Cerebral cortex (tissue), 2 donors: ENCODE results near the genes TM4SF4 and P2RY13.

DNA sequence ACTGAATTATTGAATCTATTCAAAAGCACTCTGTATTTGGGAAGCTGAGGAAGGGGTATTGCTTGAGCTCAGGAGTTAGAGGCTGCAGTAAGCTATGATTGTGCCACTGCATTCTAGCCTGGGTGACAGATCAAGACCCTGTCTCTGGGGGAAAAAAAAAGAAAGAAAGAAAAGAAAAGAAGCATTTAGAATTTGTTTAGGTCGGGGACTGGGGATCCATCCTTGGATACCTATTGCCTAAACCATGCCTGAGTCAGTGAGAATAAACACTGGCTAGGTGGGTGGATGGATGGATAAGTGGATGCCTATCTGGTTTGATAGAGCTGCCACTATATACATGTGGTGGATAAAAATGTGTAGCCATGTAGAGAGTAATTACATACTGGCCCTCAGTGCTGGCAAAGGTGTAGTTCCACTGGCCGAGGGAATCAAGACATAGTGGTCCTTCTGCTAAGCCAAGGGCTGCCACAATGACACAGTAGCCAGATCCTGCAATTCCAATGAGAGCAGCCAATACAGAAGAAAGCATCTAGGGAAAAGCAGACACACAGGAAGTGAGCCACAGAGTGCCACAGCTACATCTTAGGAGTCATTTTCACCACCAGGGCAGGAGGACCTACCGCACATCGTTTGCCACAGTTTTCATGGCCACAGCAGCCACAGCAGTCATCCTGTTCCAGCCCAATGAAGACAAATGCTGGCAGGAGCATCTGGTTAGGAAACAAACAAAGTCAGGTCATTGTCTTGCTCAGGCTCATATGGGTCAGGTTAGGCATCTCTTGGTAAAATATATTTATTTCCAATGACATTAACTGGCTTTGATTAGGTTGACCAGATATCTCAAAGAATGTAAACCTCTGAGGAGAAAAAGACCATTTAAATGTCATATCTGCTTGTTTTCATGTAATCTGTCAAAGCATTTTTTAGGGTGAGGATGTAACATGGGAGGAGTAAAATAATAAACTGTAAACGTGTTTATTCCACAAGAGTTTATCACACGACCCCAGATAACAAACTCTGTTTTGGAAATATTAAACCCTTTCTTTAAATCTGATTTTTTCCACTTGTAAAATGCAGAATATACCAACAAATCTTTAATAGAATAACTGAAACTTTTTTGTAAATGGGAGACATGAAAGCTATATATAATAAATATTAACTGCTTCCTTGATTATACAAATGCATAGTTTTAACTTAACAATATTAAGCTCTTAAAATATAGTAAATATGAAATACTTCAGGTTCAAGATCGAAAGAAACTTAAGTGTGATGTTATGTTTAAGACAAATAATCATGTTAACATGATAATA, 1.9 kb downstream of the TM4SF1 start:
- PRO-cap, 2 experiments, result peak in 1 of 2 experiments; most common plus-strand start position 542 of the sequence (in 1)

- PRO-cap, 2 experiments, result no peak in any of the 2 experiments
These were observed 13.3 kb upstream of the TM4SF1 start for GRCh38 chr3:149390640-149391300.

GRCh38 chr3:149474361-149474975, at the start of gene TM4SF4:
TM4SF4 (plus strand) TSS chr3:149474697.
- PRO-cap, 2 experiments, result no peak in any of the 2 experiments

DNA sequence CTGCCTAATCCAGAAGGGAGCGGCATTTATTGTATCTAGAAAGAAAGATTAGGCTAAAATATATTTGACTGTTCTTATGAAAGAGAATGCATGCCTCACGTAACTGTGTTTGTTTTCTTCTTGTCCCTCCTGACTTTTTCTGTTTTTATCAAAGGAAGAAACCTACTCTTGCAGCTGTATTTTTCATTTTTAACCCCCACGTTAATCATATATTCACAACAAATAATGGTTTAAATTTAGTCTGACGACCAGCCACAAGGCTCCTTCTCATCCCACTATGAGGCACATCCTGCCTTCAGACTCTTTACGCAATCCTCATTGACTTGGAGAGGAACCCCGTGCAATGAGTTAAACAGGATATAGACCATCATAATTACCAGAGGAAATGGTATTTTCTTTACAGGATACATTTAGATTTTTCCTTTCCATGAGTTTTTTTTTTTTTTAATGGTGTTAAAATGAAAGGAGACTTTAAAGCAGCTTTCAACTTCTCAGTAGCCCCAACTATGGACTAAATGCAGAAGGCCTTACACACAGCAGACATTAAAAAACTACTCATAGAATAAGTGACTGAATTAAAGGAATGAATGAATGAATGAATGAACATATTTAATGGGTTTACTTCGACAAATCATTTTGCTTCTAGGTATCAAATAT, 68.5 kb downstream of the WWTR1 start:
- PRO-cap, 2 experiments, result peak in 1 of 2 experiments; most common minus-strand start position 279 of the sequence (in 1)

GRCh38 chr3:149957253-149957643, 13.4 kb downstream of the PFN2 start:
- PRO-cap, 2 experiments, result no peak in any of the 2 experiments

DNA sequence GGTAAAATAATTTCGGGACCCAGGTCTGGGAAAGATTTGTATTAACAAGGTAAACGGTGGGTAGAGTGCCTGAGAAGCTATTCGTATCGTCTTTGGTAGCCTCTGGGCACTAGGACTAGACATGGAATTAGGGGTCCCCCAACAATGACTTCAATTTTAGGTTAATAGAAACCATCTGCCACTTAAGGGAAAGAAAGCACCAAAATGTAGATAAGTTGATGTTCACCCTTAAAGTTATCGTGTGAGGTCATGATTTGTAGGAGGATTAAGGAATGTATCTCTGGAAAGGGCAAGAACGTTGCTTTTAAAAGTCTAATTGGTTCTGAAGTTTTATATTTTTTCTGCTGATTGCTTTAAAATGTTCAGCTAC, 1.3 kb upstream of the PFN2 start:
- PRO-cap, 2 experiments, result no peak in any of the 2 experiments

DNA sequence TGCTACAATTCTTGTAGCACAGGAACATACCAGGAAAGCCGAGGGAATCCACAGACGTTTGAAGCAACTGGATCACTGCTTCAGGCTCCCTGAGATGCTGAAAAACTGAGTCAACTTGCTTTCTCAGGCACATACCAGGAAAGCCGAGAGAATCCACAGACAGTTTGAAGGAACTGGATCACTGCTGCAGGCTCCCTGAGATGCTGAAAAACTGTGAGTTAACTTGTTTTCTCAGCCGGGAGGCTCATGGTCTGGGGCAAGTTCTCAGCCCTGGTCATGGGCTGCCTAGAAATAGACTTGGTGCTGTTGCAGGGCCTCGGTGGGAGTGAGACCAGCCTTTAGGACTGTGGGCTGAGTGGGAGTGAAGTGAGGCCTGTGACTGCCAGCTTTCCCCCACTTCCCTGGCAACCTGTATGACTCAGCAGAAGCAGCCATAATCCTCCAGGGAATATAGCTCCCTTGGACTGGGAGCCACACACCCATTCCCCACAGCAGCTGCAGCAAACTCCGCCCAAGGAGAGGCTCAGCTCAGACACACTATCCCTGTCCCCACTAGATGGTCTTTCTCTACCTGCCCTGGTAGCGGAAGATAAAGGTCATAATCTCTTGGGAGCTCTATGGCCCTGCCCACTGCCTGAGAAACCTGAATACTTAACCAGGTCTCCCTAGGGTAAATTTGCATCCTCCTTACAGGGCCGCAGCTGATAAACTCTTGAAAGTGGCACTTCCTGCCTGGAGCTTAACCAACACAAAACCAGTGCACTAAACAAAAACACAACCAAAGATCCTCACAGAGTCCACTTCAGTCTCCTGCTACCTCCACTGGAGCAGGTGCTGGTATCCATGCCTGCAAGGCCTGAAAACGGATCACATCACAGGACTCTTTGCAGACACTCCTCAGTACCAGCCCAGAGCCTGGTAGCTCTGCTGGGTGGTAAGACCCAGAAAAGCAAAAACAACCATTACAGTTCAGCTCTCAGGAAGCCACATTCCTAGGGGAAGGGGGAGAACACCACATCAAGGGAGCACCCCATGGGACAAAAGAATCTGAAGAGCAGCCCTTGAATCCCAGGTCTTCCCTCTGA, 52.1 kb upstream of the PFN2 start:
- PRO-cap, 2 experiments, result no peak in any of the 2 experiments

- PRO-cap, 2 experiments, result no peak in any of the 2 experiments
These were observed 192.0 kb upstream of the TSC22D2 start for GRCh38 chr3:150216027-150216490.

DNA sequence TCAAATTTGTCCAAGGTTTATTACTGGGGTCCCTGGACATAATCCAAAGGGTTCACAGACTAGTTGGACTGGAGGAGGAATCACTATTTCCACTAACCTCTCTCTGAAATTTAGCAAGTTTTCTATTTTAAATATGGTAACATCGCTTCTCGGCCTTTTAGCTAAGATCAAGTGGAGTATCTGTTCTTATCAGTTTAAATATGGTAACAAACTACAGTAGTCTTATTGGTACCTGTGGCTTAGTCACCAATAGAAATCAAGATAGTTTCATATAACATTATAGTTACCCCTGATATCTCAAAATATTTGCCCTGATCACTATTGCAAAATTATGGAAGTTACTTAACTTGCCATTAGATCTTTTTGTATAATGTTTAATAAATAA, 166.5 kb upstream of the TSC22D2 start:
- PRO-cap, 2 experiments, result no peak in any of the 2 experiments

- PRO-cap, 2 experiments, result no peak in any of the 2 experiments
These were observed 157.0 kb upstream of the TSC22D2 start for GRCh38 chr3:150250835-150251842.

DNA sequence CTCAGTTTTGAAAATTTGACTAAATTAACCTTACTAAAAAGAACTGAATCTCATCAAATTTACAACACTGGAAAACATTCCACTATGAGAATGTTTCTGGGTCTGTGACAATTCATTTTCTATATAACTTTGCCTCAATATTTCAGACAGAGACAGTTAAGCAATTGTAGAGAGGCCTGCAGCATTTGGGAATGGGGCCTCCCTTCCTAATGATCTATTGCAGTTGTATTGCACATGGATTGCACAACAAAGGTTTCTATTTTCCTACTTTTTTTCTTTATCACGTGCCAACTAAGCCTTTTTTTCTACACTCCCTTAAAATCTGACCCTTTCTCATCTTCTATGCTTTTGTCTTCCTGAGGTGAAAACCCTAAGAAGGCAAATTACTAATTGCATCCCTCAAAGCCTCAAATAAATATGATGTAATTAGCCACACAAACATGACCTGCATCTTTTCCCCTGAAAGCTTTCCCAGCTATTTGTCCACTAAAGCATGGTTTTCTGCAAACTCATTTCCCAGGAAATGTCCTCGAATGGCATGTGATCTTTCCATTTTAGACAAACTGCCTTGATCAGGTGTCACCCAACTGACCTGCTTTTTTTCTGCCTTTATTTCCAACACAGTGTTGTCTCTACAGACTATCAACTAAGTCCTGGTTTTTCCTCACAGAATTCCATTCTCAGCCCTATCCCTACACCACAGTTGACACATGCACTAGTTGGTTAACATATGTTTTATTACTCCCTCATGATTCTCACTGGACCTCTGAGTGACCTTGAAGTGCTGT, 32.0 kb upstream of the TSC22D2 start:
- PRO-cap, 2 experiments, result no peak in any of the 2 experiments

- PRO-cap, 2 experiments, result no peak in any of the 2 experiments
These were observed 11.1 kb downstream of the SIAH2 start for GRCh38 chr3:150751700-150752388.

DNA sequence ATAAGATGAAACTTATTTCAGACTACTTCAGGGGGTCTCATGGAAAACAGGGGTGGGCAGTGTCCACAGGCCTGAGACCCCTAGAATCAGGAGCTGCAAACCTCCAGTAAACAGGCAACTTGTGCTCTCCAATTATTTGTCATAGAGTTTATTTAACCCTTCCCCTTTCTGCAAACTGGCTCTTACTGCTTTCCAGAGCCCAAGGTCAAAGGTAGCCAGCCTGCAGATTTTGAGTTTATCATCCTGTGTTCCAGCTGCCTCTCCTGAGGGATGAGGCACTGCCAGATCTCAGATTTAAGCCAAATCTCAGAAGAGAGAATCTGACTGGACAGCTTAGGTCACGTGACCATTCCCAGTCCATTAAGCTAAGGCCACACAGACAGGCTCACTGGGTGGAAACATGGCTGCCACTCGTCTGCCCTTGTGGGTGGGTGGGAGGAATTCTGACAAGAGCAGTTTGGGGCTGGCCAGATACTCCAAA, 8.6 kb upstream of the SIAH2 start:
- PRO-cap, 2 experiments, result no peak in any of the 2 experiments

DNA sequence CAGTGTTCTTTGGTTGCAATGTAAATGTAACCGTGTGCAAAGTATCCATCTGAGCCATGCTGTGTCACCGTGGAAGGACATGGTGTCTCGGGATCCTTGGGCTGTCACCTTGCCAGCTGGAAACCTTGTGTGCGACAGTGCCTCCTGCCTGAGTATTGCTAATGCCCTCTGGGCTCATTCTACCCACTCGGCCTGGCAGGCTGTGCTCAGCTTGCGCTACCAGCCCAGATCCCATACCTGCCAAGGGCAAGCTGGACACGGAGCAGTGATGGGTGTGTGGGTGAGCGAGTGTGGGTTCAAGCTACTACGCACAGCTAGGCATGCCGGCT, 10.7 kb upstream of the SIAH2 start:
- PRO-cap, 2 experiments, result no peak in any of the 2 experiments

GRCh38 chr3:151201957-151202411, 1.0 kb downstream of the GPR171 start:
- PRO-cap, 2 experiments, result no peak in any of the 2 experiments

GRCh38 chr3:151202656-151203048, 364 bp downstream of the GPR171 start:
- PRO-cap, 2 experiments, result no peak in any of the 2 experiments

DNA sequence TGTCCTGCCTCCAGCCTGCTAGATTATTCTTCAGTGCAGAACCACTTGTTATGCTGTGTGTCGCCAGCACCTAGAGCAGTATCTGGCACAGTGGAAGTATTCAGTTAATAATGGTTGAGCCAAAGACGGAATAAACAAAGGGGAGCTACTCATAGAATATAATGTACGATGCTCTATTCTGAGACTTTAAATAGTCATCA, 13.4 kb downstream of the P2RY14 start:
- PRO-cap, 2 experiments, result no peak in any of the 2 experiments

- PRO-cap, 2 experiments, result no peak in any of the 2 experiments
These were observed at the start of gene P2RY13 for GRCh38 chr3:151329300-151329636. P2RY13 (minus strand) TSS chr3:151329549.

GRCh38 chr3:151445289-151446005, 15.4 kb downstream of the IGSF10 start:
- PRO-cap, 2 experiments, result no peak in any of the 2 experiments

- PRO-cap, 2 experiments, result no peak in any of the 2 experiments
These were observed 25.0 kb downstream of the AADAC start for GRCh38 chr3:151839054-151839253.